Bronchus (tissue), 1 donor: ENCODE measurements around a stretch of chr10.

DNA sequence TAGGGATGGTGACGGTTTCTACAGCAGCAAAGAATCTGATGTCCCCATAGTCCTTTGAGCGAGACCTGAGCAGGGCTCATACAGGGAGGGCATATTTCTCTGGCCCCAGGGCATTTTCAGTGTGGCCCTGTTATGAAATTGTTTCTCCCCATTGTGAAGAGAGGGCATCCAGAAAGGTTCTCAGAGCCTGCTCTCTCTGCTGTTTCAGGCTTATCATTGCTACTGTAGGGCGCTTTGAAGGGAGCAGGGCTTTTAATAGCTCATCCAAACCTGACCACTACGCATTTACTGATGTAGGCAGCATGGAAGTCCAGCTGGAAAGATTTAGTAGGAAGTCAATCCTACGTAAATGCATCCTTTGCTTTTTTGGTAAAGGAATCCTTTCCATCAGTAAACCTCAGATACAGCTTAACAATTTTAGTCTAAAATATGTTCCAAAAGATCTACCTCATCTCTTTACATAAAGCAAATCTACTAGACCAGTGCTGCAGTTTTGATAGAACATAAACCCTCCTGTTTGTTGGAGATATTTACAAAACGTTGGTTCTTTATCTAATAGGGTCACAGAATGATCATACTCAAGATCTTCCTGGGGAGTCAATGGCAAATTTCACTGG is 68.2 kb downstream of the PRPF18 start:
- PRO-cap = no peak

DNA sequence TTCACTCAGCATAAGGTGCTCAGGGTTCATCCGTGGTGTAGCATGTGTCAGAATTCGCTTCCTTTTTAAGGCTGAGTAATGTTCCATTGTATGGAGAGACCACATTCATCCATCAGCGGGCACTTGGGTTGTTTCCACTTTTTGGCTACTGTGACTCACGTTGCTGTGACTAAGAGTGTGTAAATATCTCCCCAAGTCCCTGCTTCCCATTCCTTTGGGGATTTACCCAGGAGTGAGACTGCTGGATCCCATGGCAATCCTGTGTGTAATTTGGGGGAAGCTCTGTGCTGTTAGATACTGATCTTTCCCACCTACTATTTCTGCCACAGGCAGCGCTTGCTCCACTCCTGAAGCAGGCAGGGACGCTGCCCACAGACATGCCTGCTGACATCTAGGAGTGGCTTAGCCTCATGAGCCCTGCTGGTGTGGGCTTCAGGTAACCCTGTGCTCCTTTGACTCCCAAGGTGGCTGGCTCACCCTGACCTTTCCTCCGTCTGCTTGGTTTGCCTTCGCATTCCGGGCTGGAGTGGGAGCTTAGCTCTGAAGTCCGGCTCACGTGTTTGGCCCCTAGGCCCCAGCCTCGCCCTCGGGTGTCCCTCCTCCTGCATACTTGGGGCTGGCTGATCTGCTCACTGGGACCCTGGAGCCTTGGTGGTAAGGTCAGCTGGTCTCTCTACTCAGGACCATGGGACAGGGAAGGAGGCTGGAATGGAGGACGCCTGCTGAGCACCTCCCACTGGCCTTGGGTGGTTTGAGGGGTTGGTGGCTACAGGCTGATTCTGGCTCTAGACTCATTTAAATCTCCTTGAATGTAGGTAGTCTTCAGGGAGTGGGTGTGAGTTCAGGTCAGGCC is 345.8 kb downstream of the FRMD4A start:
- PRO-cap = no peak

- PRO-cap = no peak
These were observed 273.9 kb downstream of the FRMD4A start for GRCh38 chr10:14056809-14057221.

- PRO-cap = no peak
These were observed 209.9 kb upstream of the FRMD4A start for GRCh38 chr10:14540544-14541137.

GRCh38 chr10:14571732-14572721 is 202.7 kb downstream of the FAM107B start:
- PRO-cap = bidirectional peak, plus-strand start at chr10:14572229, minus-strand start at chr10:14572260

DNA sequence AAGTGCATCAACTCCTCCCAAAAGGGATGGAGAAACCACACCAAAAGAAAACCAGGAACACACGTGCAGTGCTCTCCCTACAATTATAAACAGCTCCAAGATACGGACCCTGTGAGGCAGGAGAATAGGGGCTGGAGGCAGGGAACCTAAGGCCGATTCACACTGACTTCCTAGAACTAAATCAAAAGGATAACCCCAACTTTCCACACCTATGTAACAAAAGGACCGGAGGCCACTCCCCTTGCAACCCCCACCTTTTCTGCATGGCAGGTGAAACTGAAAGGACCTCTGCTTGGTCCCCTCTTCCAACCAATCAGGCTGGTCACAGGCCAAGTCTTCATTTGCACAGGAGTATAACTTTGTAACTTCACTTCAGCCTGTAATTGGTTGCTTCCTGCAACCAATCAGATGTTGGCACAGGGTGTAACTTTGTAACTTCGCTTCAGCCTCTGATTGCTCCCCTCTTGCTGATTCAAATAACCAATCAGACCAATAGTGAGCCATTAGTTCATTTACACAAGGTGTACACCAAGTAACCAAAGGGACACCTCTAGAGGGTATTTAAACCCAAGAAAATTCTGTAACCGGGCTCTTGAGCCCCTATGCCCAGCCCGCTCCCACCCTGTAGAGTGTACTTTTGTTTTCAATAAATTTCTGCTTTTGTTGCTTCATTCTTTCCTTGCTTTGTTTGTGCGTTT is 190.0 kb downstream of the FAM107B start:
- PRO-cap = no peak

DNA sequence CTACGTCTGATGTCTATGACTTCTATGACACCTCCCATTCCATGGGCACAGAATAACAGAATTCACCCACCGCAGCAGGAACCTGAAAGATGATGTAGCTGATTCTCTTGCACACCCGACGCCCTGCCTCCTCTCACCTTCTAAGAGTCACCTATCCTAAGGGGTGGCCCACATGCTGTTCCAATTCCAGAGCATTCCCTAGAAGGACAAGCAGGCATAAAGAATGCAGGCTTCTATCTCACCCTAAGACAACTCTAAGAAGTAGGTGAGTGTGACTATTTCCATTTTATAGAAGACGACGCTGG is 178.1 kb downstream of the FAM107B start:
- PRO-cap = no peak

DNA sequence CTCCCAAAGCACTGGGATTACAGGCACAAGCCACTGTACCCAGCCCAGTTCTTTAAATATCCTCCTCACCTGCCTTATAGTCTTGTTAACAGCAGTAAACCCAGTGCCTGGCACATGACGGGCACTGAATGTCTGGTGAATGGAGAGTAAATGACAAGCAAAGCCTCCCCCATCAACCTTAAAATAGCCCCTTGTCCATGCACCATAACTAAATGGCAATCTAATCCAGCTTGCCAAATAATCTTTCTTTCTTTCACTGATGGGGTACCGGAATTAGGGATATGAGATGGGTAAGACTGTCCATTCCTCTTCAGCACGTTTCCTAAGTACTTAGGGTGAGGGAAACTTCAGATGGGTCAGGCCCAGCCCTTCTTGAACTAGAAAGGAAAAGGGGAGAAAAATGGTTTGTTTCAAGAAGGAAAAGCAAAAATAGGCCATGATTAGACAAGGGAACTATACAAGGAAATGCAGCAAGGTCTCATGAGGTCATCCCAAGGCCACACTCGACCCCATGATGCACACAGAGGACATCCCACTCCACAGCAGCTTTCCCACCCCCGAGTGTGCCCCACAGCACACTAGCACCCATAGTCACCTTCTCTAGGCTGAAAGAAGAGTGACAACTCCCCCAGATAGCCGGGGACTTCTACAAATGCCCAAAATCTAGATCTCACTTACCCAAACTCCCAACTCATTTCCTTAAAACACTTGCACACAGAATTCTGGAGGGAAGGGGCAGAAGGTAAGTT is 173.5 kb downstream of the FAM107B start:
- PRO-cap = no peak

DNA sequence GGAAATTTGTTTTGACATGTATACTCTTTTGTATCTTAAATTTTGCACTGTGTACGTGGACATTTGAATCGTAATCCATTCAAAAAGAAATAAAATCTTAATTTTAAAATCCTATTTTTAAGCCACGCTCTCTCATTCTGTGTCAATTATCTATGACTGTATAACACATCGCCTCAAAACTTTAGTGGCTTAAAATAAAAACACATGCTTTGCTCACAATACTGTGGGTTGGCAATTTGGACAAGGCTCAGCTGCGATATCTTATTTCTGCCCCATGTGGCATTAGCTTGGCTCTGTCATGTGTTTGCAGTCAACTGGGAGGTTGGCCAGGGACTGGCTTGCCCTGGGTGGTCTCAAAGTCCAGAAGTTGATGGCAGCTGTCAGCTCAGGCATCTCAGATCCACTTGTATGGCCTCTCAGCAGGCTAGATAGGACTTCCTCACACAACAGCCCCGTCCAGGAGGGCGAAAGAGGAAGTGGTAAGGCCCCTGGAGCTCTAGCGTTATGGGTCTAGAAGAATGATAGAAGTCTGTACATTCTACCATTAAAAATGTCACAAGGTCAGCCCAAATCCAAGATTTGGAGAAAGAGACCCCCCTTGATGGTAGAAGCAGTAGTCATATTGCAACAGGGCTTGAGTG is 166.4 kb downstream of the FAM107B start:
- PRO-cap = no peak

DNA sequence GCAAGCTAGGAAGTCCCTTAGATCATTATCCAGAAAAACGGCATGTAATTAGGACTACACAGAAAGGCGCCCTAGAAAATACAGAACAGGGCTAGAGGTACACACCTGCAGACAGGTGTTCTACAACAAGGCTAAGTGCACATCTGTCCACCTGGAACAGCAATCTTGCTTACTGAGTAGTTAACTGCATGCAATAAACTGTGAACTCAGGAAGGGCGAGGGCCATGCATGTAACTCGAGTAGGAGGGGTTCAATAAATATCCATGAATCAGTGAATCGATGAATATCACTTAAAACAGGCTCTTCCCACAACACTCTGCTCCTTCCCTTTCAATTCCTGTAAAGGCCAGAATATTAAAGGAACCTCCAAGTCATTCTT is 22.0 kb downstream of the FAM171A1 start:
- PRO-cap = no peak

GRCh38 chr10:15439151-15440123 is 68.3 kb upstream of the FAM171A1 start:
- PRO-cap = no peak

DNA sequence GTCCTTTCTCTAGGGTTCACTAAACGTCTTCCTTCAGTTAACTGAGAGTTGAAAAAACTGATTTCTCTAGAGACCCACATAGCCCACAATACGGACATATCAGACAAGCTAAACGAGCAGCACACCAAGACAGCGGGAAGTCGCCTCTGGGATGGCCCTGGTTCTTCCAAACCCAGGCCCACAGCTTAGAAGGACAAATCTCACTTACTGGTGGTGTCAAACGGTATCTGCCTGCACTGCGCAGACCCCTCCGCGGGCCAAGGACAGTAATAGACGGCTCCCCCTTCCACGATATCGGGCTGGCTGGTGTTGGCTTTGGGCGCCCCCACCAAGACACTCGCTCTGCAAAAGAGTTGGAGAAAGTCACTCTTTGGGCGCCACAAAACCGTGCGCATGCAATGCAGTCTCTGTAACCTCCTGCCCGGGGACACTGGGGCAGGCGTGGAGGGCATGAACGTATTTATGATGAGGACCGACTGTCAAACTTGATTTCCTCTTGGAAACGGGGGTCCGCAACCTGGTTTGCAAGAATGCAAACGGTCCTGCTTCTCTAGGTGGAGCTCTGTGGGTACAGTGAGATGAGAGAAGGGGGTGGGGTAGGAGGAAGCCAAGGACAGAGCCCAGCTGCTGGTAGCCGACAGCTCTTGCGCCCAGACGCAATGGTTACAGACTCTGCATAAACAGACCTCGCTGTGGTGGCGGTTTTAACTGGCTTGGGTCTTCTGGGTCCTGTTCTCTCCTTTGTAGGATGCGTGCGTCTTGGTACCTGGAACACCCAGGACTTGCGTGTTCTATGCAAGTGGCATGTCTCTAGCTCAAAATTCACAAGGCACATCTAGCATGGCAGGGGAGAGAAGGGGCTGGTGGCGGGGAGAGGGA is 925 bp downstream of the ITGA8 start:
- PRO-cap = no peak

DNA sequence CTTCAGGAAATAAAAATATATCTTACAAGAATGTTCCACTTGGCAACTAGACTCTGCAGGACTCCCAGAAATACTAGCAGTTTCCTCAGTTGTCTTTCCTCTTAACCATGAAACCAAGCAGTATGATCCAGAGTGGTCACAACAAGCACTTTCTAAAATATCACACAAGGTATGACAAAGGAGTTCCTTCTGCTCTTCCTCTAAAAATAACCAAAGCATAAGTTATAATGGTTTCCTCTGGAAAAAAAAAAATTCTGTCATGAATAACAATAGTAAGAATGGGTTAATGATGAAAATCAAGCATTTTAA is 19.0 kb downstream of the MINDY3 start:
- PRO-cap = no peak

GRCh38 chr10:16788177-16788657 is 29.0 kb downstream of the RSU1 start:
- PRO-cap = no peak

- PRO-cap = no peak
These were observed 444 bp downstream of the RSU1 start for GRCh38 chr10:16816699-16817261.

DNA sequence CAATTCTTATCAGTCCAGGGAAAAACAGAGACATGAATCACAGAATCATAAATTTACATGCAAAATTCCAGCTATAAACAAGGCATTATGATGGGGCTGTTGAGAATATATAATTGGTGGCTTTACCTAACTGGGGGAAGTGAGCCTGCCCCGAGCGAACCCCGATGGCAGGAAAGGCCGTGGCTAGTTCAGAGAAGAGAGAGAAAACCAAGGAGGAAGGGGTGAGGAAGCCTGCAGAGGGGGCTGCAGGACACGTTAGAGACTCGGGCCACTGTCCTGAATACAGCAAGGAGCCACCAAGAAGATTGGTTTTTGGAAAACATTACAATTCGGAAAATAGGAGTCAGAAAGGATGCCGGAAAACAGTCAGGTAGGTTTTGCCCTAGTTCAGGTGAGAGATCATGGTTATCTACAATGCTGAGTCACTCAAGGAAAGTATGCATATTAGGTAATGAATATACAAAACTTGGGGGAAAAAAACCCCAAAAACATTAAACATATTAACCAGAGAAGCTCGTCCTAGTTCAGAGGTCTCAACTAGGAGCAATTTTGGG is 74.1 kb upstream of the RSU1 start:
- PRO-cap = no peak

GRCh38 chr10:17000999-17001745 is 128.4 kb downstream of the CUBN start:
- PRO-cap = no peak

GRCh38 chr10:17006603-17007239 is 122.9 kb downstream of the CUBN start:
- PRO-cap = no peak

DNA sequence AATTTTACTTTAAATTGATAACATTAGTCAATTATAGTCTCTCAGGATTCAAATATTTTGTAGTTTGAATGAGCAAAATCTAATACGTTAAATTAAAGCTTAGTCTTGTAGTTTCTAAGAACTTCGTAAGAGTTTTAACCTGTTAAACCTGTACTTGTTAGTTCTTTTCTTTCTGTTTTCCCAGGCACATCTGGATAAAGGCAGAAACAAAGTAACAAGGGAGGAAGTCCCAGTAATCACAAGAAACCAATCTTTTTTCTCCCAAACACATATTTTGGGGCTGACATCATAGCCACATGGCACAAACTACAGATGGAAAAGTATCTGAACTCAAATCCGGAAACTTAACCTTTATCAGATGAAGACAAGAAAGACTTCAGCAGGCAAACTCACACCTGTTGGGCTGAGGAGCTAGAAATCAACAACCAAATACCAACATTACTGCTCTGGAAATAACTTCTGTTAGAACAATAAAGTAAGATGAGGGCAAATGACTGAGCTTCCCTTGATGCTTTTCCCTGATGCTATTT is 67.2 kb downstream of the CUBN start:
- PRO-cap = no peak

DNA sequence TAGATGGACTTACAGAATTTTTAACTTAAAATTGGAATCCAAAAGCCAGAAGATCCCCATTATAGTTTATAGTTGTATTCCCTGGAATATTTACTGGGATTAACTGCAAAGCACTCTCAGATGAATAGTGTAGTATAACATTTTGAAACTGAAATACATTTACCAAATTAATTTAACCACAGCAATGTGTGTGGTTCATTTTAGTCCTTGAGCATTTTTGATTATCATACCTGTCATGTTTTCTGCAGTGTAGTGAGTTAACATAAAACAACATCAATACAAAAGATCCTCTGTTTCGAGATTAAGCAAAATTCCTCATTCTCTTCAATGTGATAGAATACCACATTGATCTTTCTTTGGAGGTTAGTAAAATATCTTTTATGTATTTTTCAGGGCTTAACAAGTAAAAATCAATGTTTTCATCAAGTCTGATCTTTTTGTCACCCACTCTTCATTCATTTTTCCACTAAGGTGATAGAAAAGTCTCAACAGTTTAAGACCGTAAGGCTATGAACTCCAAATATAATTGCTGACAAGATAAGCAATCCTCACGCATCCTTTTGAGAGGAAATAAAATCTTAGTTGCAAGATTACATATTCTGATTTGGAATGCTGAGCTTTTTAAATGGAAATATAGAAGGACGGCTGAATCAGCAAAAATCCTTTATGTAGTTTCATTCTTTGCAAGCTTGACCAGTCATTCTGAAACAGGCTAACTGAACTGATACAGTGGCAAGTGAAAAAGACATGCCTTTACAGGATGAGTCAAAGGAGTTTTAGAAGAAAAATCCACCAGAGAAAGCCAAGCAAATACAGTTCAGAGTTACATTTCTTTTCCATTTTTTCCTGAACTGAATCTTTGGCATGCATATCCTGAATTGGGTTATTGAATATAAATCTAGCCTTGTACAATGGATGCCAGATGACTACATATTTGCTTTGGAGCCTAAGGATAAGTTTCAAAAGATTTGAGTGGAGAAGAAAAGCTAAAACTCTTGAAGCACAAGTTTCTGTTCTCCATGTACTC is 4.1 kb downstream of the VIM start:
- PRO-cap = no peak